Fibroblast of villous mesenchyme (primary cell): ENCODE results near the gene FLRT3.

GRCh38 chr20:10660055-10661026 lies 13.5 kb downstream of the JAG1 start:
- CAGE, long polyA plus RNA, result no peak

DNA sequence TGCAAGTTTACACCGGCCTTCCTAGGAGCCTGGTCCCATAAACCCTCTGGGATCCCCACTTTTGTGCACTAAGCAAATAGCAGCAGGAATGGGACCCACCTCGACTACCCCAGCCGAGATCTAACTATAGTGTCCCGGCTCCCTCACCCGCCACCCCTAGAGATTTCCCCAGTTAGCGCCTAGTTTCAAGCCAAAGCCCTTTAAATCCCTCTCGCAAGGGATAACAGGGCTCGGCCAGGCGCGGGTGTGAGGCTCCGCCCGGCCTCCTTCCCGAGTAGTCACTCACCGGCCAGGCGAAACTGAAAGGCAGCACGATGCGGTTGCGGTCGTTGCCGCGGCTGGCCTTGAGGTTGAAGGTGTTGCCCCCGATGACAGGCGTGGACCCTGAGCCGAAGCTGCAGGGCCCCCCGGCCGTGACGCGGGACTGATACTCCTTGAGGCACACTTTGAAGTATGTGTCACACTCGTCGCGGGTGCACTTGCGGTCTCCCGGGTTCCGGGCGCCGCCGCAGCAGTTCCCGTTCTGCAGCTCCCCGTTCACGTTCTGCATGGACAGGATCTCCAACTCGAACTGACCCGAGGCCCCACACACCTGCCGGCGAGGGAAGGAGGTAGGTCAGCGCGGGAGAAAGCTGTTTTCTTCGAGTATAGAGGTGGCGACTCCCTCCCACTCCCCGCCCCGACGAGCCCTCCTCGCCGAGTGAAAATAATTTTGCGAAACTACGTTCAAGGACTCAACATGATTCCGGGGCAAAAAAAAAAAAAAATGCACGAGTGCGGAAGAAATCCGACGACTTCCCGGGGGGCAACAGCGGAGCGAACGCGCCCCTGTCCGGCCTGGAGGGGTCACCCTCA lies 1.2 kb downstream of the JAG1 start:
- CAGE, long polyA plus RNA, result no peak

- CAGE, long polyA plus RNA, result no peak
These were observed 32.0 kb upstream of the JAG1 start for GRCh38 chr20:10705720-10706312.

DNA sequence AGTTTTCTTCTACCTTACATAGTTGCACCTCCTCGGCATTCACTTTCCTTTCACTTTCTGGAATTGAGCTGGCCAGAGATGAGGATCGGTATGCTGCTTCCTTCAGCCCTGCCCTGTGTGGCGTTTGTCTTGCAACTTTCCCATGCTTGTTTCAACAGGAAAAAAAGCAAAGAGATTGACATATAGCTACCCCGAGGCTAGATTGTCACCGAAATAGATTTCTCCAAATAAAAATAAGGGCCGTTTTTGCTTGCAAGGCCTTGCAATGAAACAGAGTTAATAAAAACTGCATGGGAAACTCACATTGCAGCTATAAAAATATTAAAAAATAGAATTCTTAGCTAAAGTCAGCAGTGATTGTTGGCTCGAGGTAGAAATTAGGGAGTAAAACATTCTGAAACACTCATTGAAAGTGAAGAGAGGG lies 65.9 kb upstream of the JAG1 start:
- CAGE, long polyA plus RNA, result no peak

GRCh38 chr20:10746823-10747588 lies 73.2 kb upstream of the JAG1 start:
- CAGE, long polyA plus RNA, result no peak

- CAGE, long polyA plus RNA, result no peak
These were observed 230.0 kb upstream of the BTBD3 start for GRCh38 chr20:11687561-11688236.

- CAGE, long polyA plus RNA, result no peak
These were observed 162.3 kb upstream of the BTBD3 start for GRCh38 chr20:11755297-11755788.

- CAGE, long polyA plus RNA, result no peak
These were observed 30.9 kb upstream of the SPTLC3 start for GRCh38 chr20:12977957-12978265.

DNA sequence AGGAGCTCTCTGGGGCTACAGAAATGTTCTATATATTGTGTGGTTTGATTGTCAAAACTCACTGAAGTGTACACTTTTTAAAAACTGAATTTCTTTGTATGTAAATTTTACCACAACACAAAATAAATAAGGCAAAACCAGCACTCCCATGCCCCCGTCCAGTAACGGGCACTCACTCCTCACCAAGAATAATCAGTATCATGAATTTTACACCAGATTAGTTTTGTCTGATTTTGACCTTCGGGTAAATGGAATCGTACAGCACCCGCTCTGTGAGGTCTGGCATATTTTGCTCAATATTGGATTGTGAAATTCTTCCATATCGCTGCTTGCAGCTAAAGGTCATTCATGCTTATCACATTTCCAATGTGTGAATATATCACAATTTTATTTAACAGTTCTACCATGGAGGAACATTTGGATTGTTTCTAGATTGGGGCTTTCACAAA lies 86.4 kb downstream of the ISM1 start:
- CAGE, long polyA plus RNA, result no peak

DNA sequence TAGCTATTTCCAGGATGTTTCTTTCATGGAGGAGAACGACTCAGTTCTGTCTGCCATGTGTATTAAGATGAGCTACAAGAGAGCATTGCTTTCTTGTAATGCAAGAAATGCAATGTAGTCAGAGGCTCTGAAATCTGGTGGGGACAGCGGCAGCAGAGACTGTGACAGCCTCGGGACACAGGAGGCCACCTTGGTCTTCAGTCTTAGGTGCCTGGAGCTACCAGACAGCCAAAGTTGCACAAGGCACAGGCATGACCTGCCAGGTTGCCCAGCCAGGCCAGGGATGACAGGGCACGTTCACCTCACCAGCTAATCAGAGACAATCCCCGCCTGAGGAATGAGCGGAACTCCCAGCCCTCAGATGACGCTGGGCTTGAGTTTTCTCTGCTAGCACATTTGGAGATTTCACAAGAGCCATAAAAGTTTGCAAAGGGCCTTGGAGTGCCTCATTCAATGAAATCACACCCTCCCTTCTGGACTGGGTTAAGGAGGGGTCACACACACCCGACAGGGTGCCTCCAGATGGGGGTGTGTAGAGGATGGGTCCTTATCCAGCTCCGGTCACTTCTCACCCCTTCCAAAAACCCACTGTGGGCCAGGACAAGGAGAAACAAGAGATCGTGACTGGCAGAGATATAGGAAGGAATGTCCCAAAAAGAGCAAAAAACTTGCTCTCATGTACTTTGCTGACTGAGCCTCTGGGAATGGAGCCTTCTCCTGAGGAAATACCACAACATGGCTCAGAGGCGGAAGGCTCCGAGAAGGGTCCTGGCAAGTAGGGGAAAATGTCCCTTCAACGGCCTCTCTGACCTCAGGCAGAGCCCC lies 121.4 kb downstream of the ISM1 start:
- CAGE, long polyA plus RNA, result no peak

GRCh38 chr20:13661186-13661624 lies 22.5 kb upstream of the TASP1 start:
- CAGE, long polyA plus RNA, result no peak

- CAGE, long polyA plus RNA, result no peak
These were observed 47.9 kb downstream of the ESF1 start for GRCh38 chr20:13736814-13737255.

GRCh38 chr20:13774905-13775393 lies 9.8 kb downstream of the ESF1 start:
- CAGE, long polyA plus RNA, result no peak

GRCh38 chr20:13810156-13810697 lies 25.4 kb downstream of the NDUFAF5 start:
- CAGE, long polyA plus RNA, result no peak

- CAGE, long polyA plus RNA, result no peak
These were observed 90.6 kb downstream of the NDUFAF5 start for GRCh38 chr20:13875343-13875887.

DNA sequence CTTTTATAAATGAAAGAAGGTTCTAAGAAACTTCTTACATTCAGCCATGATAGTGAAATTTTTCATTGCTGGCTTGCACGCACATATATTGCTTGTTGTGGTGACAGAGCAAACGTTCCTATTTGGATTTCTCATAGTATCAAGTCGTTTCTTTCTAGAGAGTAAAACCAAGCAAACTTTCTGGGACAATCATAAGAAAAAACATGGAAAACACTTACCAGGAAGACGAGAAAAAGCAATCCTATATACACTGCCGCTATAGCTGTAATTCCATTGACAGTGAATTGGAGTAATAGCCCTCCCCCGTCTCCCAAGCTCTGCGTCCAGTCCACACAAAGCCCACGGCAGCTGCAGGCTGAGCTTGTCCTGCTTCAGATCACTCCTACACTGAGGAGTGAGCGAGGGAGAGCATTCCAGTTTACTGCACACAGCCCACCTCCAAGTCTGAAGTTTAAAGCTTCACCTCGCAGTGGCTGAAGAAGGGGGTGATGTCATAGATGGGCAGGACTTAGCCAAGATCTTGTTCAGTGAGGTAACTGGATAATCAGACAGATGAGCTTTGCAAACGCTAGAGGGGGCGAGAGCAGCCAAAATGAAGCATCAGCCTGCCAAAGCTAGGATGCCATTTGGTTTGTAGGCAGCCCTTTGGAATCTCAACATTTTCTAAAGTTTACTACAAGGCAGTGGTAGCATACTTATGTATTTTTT lies at the start of gene FLRT3:
Gene FLRT3, minus strand, starts transcription at position 427 of the 708 bp plus-strand sequence.
- CAGE, long polyA plus RNA, result start-site peak on the minus strand centred at position 420 of the sequence, 67 bp wide, 27 and 29 reads in 2 replicates

- CAGE, long polyA plus RNA, result no peak
These were observed 587.0 kb upstream of the FLRT3 start for GRCh38 chr20:14924493-14924748.

- CAGE, long polyA plus RNA, result no peak
These were observed 957.9 kb upstream of the FLRT3 start for GRCh38 chr20:15295195-15295741.

- CAGE, long polyA plus RNA, result no peak
These were observed 873.8 kb downstream of the KIF16B start for GRCh38 chr20:15699337-15700034.

GRCh38 chr20:16505767-16506476 lies 67.3 kb downstream of the KIF16B start:
- CAGE, long polyA plus RNA, result no peak